ENCODE results near the genes ITCH and ACSS2.

DNA sequence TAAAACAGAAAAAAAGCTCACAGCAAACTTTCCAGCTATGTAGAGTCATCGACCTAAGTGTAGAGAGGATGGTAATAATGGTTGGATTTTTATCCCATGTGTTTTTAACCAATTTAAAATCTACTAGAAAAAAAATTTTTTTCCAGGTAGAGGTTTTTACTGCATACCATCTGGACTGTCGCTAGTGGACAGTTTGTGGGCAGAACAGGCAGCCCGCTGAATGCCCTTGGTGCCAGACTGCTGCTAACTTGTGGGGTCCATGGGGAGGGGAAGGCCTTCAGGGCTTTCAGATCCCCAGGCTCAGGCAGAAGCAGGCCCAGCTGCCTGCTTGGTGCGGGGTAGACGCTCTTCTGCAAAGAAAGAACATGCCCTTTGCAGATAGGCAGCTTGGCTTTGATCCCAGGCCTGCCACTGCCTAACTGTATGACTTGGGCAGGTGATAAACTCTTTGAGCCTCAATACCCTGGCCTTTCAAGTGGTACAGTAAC lies 28.3 kb downstream of the CHMP4B start:
- PRO-cap, 3 experiments, result no peak in any of the 3 experiments
- RAMPAGE, long total RNA, result no peak

GRCh38 chr20:33859128-33859933 lies 48.2 kb downstream of the CHMP4B start:
- PRO-cap, 3 experiments, result no peak in any of the 3 experiments
- RAMPAGE, long total RNA, result no peak

DNA sequence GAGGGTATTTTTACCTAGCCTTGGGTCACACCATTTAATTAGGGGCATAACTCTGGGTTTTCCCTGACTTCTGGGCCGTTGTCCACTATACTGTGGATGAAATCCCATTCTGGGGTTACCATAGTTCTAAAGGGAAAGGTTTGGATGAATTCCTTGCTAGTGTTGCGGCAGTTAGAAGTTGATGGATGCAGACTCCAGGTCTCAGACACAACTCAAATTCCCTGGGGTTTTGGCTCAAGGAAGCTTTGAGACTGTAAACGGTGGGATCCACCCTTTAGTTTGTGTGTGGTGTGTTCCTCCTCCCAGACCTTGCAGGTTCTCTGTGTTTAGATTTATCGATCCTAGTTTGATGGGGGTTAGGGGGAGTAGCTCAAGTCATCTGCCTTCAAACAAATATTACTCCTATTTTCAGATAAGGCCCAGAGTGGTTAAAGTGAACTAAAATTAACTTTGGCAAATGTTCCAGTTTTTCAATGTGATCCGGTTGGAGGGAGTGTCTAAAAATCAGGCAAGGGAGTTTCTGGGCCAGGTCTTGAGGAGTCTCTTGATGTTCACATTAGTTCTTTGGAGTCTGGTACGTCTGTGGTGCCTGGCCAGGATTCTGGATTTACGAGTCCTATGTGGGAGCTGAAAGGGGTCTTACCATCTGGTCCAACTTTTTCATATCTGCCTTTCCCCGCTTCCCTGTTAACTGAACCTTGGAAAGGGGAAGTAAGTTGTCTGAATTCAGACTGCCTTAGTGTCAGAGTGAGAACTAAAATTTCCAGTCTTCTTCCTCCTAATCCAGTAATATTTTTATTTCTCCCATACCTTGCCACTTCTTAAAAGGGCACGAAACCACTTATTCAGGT lies 1.6 kb downstream of the RALY start:
- PRO-cap, 3 experiments, result no peak in any of the 3 experiments
- RAMPAGE, long total RNA, result no peak

DNA sequence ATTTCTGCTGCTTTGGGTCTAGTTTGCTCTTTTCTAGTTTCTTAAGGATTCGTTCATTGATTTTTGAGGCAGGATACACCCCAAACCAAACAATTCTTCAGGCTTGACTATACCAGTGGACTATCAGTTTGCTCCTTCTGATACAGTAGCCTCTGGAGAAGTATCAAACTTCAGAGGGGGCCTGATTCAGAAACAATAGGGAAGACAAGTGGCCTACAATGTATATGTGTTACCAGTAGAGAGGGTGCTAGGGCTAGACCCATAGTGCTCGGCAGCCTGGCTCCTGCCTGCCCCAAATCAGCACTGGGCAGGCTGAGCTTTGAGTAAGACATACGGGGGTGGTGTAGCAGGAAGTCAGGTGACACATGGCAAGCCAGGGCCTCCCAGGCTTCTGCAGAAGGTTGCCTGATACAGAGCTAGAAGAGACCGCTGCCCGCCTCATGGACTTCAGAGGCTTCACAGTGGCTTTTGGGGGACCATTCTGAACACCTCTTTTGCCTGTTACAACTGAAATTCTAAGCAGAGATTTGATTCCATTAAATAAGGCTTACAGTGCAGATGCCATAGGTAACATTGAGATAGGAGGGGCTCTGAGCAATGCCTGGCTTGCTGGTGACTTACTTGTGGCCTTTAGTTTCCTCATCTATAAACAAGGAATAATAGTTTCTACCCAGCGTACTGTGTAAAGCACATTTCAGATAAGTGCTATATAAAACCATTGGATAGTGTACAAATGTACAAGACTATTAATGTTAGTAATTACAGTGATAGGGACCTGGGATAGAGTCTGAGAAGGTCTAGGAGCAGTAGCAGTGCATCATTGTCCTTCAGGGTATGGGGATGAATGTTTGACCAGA lies 43.5 kb downstream of the RALY start:
- PRO-cap, 3 experiments, result no peak in any of the 3 experiments
- RAMPAGE, long total RNA, result no peak

GRCh38 chr20:34362953-34363821 lies at the start of gene ITCH:
TSS of gene ITCH (plus strand) at chr20:34363273.
- PRO-cap, 3 experiments, result peak in 3 of 3 experiments; most common plus-strand start chr20:34363273 (in 3); most common minus-strand start chr20:34363139 (in 1)
- RAMPAGE, long total RNA, result no peak

DNA sequence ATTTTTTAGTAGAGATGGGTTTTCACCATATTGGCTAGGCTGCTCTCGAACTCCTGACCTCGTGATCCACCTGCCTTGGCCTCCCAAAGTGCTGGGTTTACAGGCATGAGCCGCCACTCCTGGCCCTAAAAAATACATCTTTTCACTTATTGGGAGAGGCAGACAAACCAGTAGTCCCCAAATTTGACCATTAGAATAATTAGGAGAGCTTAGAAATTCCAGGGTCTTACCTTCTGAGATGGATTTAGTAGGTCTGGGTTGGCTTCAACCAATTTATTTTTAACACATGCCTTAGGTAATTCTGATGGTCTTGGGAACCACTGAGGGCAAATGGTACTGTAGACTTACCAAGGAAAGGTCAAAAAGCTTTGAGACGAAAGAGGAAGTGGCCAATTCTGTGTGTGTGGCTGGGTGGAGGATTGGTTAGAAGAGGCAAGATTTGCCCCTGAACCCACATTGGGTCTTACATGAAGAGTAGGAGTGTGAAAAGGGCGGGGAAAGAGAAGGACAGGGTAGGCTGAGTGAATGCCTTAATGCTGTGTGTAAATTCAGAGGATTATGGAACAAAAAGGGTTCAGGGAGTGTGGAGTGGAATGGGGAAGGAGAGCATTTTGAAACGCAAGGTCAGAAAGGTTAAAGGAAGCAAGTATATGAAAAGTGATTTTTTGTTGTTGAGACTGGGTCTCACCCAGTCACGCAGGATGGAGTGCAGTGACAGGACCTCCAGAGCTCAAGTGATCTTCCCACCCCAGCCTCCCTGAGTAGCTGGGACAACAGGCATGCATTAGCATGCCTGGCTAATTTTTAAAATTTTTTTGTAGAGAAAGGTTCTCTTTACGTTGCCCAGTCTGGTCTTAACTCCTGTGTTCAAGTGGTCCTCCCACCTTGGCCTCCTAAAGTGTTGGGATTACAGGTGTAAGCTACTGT lies 2.8 kb downstream of the ITCH start:
- PRO-cap, 3 experiments, result no peak in any of the 3 experiments
- RAMPAGE, long total RNA, result no peak

DNA sequence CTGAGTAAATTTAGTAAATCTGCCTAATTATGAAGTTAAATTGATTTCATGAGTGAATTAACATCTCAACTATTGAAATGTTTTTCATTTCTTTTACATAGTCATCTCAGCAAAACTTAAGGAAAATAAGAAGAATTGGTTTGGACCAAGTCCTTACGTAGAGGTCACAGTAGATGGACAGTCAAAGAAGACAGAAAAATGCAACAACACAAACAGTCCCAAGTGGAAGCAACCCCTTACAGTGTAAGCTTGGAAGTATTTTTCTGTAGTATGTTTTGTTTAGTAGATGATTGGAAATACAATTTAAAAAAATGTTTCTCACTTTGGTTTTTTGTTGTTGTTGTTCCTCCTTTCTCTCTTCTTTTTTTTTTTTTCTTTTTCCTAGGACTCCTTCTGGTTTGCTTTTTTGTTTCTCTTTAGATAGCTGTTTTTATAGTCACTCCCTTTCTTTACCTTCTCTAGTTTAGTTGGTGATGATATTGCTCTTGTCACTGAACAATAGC lies 45.5 kb downstream of the ITCH start:
- PRO-cap, 3 experiments, result no peak in any of the 3 experiments
- RAMPAGE, long total RNA, result no peak

DNA sequence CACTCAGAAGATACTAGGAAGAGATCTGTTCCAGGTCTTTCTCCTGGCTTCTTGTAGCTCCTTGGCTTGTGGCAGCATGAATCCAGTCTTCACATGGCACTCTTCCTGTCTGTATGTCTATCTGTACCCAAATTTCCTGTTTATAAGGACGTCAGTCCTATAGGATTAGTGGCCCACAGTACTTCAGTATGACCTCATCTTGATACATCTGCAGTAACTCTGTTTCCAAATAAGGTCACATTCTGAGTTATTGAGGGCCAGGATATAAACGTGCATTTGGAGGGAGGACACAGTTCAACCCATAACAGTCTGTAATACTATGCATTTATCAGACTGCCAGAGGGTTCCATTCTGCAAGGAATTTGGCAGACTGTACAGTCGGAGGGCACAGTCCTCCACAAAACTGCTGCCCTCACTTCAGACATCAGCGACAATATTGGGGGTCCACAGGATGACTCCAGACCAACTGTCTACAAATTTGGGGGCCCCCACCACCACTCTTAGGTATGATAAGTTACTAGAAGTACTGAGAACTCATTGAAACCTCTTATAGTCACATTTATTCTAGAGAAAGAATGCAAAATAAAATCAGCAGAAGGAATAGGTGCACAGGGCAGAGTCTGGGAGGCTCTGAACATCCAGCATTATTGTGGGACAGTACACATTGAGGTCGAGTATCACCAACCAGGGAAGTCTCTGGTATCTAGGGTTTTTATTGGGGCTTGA lies 57.4 kb upstream of the DYNLRB1 start:
- PRO-cap, 3 experiments, result no peak in any of the 3 experiments
- RAMPAGE, long total RNA, result no peak

DNA sequence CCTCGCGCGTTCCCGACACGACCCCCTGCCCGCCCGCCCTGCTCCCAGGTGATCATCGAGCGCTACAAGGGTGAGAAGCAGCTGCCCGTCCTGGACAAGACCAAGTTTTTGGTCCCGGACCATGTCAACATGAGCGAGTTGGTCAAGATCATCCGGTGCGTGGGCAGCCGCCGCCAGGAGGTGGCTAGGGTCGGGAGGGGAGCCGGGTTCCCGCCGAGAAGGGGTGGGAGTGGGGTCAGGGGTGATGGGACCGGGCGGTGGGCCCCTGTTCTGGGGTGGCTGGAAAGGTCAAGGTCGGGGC lies 731 bp downstream of the MAP1LC3A start:
- PRO-cap, 3 experiments, result no peak in any of the 3 experiments
- RAMPAGE, long total RNA, result no peak

DNA sequence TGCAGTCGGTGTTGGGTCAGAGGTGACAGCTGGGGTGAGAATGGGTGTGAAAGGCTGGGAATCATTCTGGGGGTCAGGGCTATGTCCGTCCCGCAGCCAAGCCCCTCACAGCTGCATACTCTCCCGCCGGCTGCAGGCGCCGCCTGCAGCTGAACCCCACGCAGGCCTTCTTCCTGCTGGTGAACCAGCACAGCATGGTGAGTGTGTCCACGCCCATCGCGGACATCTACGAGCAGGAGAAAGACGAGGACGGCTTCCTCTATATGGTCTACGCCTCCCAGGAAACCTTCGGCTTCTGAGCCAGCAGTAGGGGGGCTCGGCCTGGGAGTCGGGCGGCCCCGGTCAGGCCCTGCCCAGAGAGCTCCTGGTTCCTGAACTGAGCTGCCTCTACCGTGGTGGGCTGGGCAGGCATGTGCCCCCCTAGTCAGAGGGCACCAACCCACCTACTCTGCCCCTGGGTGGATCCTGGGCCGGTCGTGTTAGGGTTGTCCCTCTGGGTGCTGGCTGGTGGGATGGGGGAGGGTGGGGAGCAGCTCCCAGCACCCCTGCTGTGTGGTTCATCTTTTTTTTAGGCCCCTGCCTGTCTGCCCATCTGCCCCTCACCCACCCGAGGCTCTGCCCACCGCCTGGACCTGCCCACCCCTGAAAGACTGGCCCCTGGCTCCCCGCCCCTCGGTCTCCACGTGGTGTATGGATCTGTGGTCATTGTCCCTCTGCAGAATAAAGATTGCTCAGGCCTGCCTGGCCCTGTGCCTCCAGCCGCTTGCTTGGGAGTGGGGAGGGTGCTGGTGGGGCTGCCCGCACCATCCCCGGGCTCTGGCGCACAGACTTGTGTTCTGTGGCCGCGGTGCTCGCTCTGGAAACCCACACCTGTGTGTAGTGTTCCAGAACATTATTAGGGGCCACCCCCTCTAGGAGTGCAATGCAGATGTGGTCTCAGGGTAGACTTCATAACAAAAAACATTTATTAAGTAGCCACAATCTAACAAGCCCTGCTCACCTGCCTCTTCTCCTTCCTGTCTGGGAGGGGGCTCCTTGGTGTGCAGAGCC lies 1.4 kb downstream of the MAP1LC3A start:
- PRO-cap, 3 experiments, result no peak in any of the 3 experiments
- RAMPAGE, long total RNA, result no peak

DNA sequence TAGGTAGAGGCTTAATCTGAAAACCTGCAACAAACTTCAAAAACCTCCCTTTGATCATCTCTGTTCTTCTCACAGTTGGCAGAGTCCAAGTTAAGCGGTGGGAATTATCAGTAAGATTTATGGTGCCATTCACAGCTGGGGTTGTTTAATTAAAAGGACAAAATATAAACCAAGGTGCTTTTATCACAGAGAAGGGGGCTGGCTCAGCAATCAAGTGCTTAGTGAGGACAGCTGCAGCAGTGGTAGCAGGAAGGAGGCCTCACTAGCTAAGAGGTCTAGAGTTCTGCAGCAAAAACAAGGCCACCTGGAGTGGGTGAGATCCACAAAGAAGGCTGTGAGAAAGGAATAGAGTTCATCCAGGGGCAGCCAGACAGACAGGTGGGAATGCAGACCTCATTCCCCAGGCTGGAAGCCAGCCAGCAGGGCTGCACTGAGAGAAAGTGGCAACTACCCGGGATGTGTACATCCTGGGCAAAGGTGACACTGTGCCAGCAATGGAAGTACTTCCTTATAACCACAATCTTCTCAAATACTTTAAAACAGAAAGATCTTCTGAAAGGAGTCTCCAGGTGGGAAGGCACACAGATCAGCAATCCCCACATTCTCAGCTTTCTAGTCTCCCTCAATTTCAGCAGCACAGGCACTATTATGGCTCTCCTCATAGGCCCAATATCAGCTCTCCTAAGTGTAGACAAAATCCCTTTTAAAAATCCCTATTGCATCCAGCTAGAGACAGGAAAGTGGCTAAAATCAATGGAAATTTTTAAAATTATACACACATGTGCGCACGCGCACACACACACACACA lies 37.0 kb downstream of the PIGU start:
- PRO-cap, 3 experiments, result no peak in any of the 3 experiments
- RAMPAGE, long total RNA, result no peak

GRCh38 chr20:34703793-34704219 lies 338 bp upstream of the TP53INP2 start:
- PRO-cap, 3 experiments, result peak in 3 of 3 experiments; most common minus-strand start chr20:34704148 (in 3)
- RAMPAGE, long total RNA, result no peak

- PRO-cap, 3 experiments, result peak in 3 of 3 experiments; most common plus-strand start chr20:34709755 (in 2); most common minus-strand start chr20:34709208 (in 2)
- RAMPAGE, long total RNA, result no peak
These were observed 5.1 kb downstream of the TP53INP2 start for GRCh38 chr20:34709021-34709894.

GRCh38 chr20:34742781-34743561 lies 38.8 kb downstream of the TP53INP2 start:
- PRO-cap, 3 experiments, result no peak in any of the 3 experiments
- RAMPAGE, long total RNA, result no peak

DNA sequence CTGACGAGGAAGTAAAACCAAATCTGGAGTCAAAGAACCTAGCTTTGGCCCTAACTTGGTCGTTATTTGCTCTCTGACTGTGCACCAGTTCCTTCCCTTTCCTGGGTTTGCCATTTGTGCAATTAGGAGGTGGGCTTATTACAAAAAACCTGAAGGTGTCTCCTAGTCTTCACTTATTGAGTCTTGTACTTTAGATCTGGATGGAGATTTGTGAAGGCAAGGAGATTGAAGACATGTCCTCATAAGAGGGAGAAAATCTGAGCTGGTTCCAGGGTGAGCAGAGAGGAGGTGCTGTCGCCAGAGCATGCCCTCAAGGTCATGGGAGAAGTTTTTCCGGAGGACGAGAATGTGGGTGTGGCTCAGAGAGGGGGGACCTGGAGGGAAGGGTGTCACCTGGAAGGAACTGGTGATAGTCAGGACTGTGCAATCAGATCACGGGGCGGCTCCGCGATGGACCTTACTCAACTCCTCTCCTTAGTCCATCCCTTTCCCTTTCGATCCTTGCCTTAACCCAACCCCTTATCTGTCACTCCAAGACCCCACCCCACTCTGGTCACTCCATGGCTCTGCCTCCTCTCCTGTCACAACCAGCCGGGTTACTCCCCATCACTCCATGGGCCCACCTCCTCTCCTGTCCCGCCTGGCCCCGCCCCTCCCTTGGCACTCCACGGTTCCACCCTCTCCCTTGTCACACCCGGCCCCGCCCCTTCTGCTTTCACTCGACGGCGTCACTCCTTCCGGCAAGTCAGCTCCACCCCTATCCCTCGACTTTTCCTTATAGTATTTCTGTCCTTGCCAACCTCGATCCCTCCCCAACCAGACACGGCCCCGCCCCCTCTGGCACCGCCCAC lies 528 bp upstream of the ACSS2 start:
- PRO-cap, 3 experiments, result peak in 2 of 3 experiments; most common minus-strand start position 496 of the sequence (in 1)
- RAMPAGE, long total RNA, result no peak

- PRO-cap, 3 experiments, result peak in 3 of 3 experiments; most common plus-strand start chr20:34876614 (in 3)
- RAMPAGE, long total RNA, result no peak
These were observed at the start of gene ACSS2 for GRCh38 chr20:34876510-34877102. TSS of gene ACSS2 (plus strand) at chr20:34876612.

- PRO-cap, 3 experiments, result no peak in any of the 3 experiments
- RAMPAGE, long total RNA, result no peak
These were observed 31.4 kb downstream of the ACSS2 start for GRCh38 chr20:34907728-34908354.

- PRO-cap, 3 experiments, result no peak in any of the 3 experiments
- RAMPAGE, long total RNA, result no peak
These were observed 68.3 kb downstream of the TRPC4AP start for GRCh38 chr20:35024168-35024831.

GRCh38 chr20:35251972-35252549 lies 25.6 kb downstream of the MMP24 start:
- PRO-cap, 3 experiments, result no peak in any of the 3 experiments
- RAMPAGE, long total RNA, result no peak

GRCh38 chr20:35253020-35253407 lies 24.9 kb downstream of the MMP24OS start:
- PRO-cap, 3 experiments, result no peak in any of the 3 experiments
- RAMPAGE, long total RNA, result no peak

All from cerebellum (tissue), 5 donors.